Non-pigmented ciliary epithelial cell (primary cell): ENCODE measurements around a stretch of chr12.

DNA sequence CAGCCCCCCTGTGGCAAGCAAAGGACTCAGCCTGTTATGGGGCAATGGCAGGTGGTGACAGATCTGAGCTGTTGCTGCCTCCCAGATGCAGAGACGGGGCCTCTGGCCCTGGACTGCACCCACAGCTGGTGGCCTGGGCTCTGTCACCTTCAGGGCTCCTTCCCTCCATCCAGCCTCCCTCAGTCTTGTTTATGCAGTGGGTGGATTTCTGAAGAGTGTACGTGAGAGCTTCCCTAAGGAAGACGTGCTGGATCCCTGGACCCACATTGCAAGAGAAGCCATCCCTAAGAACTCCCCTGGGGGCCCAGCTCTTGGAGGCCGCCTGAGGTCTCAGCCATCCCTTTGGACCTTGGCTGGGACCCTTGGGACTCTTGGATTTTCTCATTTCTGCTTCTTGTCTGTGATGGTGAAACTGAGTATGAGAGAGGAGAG, 5.2 kb downstream of the RFLNA start:
- RRBS: no CpG with 5 or more reads among the region's 4 CpGs

DNA sequence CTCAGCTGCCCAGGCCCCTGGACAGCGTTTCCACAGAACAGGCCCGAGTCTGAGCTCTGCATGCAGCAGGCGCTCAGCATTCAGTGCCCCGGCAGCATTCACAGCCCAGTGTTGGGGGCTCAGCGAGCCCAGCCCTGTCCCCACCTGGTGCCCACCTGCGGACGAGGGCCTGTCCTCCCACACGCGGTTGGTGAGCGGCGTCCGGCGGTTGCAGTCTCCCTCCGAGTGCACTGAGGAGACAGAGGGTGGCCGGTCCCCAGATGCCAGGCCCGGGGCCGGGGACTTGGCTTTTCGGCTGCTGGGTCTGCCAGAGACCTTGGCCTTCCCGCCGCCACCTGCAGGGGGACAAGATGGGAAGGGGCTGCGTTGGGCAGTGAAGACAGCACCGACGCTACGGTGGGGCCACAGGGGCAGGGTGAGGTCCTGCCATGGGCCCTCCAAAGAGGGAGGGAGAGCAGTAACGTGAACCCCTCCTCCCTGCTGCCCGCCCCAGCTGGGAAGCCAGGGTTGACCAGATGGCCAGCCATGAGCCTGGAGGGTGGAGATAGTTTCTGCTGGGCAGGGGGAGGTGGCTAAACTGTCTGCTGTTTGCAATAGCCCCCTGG, 31.2 kb downstream of the RFLNA start:
- RRBS: 49% methylated on average over 2 of the region's 26 CpGs

DNA sequence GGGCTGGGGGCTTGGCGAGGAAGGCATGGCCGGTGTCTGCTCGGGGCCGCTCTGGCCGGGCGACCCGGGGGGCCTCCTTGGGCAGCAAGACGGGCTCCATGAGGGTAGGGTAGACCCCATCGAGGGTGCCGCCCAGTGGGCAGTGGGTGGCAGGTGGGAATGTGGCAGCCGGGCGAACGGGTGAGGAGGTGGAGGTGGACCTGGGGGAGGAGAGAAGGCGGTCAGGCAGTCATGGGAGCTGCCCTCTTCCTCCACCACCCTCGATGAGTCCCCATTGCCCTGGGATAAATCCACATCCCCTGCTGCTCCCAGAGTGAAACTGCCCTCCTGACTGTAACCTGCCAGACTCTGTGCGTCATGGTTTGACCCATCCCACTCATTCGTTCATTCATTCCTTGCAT, 42.1 kb downstream of the RFLNA start:
- RRBS: 95% methylated on average over 1 of the region's 17 CpGs

GRCh38 chr12:124388450-124389186, 93.7 kb downstream of the RFLNA start:
- RRBS: 2% methylated on average over 11 of the region's 48 CpGs

DNA sequence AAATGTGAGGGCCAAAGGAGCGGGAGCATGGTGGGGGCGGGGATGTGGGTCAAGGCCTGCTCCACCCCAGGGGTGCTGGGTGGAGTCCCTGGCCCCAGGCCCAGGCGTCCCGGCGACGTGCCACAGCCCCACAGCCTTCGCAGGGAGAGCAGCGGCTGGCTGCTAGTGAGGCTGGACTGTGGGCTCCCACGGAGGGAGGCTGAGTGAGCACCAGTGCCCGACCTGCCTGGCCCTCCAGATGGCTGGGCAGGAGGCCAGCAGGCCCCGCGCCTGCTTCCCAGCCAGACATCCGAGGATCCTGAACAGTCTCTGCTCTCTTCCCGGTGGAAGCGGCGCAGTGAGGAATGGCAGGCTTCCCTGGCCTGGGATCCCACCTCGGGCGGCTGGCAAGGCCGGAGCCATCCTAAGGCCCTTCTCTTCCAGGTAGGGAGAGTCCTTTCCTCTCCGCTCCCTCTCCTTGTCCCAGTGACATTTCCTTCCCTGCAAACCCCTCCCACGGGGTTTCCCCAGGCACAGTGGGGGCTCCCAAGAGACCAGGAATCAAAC, 128.4 kb downstream of the RFLNA start:
- RRBS: 11% methylated on average over 6 of the region's 21 CpGs

DNA sequence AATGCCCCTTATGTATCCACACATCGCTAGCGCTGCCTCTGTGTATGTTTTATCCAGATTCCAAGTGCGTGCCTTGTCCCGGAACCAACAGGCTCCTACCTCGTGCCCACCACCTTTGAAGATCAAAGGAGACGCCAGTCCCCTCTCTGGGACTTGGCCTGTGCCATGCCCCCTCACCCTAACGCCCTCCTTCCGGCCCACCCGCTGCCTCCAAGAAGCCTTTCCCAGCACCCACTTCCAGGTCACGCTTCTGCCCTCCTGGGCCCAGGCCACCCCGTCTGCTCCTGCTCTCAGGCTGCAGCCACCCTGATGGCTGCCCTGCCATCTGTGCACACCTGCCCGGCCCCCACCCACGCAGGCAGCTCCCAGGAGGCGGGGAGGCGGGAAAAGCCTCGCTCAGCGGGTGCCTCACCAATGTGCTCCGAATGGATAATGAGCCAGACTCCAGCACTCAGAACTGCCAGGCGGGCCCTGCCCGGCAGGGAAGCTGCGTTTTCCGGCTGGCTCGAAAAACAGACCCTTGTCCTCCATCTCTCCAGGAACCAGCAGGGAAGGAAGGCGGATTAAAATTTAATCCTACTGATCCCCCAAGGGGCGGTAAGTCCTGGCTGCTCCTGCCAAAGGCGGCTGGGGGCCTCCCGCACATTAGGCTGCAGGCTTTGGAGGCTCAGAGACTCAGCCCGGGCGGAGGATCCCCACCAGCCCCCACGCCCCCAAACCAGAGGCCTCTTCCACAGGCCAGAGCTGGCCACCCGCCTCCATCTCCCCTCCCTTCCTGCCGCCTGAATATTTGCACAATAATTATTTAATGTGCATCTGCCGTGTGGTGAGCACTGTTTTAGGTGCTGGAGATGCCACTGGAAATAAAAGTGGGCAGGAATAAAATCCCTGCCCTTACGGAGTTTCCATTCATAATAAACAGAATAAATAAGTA, 104.0 kb downstream of the NCOR2 start:
- RRBS: no CpG with 5 or more reads among the region's 34 CpGs

DNA sequence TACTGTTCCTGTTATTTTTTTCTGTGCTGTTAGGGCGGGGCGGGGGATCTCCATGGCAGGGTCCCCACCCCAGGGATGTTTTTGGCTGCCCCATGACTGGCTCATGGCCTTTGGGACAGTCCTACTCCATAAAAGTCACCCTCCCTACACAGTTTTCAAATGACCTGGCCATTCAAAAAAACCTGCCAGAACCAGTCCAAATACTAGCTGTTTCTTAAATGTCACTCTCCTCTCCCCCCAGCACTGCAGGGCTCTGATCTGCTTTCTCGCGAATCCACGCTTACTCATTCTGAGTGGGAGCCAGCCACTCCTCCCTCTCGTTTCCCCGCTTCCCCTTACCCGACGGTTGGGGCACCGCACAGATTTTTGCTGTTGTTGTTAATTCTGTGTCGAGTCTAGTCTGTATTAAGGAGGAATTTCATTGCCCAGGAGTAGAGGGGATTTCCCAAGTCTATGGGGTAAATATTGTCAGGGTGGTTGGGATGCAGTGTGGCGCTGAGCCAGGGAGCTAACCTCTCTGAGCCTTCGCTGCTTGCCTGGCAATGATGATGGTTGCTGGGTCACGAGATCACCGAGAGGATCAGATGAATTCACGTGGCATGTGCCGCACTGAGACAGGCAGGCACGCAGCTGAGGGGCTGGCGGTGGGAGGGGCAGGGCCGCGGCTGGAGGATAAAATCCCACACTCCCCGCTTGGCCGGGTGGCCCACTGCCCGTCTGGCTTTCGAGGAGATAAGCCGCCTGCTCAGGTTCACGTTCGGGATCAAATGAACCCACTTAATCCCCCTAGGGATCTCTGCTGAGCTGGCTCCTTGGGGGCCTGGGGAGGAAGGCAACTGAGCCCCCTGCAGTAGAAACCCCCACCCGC, 18.5 kb downstream of the NCOR2 start:
- RRBS: no CpG with 5 or more reads among the region's 29 CpGs

DNA sequence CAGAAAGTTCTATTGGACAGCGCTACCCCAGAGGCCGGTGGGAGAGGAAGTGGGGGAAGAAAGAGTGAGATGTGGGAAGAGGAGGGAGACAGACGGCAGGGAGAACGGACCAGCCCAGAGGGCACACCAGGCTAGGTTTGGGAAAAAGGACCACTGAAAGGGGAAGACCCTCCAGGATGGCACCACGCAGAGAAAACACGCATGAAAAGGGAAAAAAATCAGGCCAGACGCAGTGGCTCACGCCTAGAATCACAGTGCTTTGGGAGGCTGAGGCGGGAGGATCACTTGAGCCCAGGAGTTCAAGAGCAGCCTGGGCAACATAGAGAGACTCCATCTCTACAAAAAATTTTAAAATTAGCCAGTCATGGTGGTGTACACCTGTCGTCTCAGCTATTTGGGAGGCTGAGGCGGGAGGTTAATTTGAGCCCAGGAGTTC, 5.9 kb downstream of the NCOR2 start:
- RRBS: no CpG with 5 or more reads among the region's 11 CpGs

DNA sequence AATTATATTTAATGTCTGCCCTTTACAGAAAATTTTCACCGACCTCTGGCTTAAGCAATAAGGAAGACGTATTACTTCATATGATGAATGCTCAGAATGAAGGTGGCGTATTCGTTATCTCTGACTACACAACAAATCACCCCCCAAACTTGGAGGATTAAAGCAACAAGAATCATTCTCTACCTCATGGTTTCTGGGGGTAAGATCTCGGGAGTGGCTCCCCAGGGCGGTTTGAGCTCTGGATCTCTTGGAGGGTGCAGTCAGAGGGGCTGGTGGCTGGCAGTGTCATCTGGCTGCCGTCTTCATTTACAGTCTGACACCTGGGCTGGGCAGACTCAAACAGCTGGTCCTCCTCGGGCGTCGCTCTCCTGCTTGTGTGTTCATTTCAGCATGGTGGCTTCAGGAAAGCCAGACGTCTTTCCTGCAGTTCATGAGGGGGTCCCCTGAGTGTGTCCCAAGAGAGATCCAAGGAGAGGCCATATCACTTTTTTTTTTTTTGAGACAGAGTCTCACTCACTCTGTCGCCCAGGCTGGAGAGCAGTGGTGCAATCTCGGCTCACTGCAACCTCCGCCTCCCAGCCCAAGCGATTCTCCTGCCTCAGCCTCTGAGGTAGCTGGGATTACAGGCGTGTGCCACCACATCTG, 66.5 kb upstream of the NCOR2 start:
- RRBS: no CpG with 5 or more reads among the region's 16 CpGs

DNA sequence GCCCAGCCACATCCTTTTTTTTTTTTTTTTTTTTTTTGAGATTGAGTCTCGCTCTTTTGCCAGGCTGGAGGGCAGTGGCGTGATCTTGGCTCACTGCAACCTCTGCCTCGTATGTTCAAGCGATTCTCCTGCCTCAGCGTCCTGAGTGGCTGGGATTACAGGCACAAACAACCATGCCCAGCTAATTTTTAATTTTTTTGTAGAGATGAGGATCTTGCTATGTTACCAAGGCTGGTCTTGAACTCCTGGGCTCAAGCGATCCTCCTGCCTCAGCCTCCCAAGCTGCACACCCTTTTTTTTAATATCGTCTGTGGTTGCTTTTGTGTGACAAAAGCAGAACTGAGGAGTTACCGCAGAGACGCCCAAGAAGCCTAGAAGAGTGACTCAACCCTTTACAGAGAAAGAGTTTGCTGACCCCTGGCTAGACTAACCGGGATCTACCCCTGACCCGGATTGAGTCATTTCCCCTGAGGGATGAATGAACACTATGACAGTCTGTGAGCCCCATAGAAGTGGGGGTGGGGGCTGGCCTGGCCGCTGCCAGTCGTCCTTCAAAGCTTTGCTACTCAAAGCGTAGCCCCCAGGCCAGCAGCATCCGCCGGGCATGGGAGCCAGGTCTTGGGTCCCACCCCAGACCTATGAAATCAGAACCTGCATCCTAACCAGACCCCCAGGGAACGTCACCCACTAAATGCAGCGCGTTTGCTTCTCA, 113.9 kb upstream of the NCOR2 start:
- RRBS: no CpG with 5 or more reads among the region's 19 CpGs

DNA sequence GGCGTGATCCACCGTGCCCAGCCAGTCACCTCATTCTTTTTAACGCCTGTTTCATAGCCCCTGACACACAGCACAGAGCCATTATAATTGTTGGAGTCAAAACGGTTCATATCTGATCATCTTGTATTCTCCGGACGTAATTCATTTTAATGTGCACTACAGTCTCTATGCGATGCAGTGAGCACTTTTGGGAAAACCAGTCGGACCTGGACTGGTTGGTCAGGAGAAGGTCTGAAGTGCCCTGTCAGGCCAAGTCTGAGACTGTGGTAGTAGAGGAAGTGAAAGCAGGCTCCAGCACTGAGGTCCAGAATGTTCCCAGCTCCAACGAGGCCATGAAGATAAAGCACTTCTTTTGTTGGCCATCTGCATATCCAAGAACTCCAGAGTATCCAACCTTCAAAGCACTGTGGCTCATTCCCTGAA, 117.1 kb upstream of the NCOR2 start:
- RRBS: no CpG with 5 or more reads among the region's 9 CpGs

- RRBS: no CpG with 5 or more reads among the region's 13 CpGs
These were observed 133.6 kb upstream of the NCOR2 start for GRCh38 chr12:124700919-124701563.

- RRBS: 49% methylated on average over 4 of the region's 13 CpGs
These were observed 129.1 kb downstream of the SCARB1 start for GRCh38 chr12:124734476-124735034.

- RRBS: no CpG with 5 or more reads among the region's 12 CpGs
These were observed 123.0 kb downstream of the SCARB1 start for GRCh38 chr12:124740577-124741160.

DNA sequence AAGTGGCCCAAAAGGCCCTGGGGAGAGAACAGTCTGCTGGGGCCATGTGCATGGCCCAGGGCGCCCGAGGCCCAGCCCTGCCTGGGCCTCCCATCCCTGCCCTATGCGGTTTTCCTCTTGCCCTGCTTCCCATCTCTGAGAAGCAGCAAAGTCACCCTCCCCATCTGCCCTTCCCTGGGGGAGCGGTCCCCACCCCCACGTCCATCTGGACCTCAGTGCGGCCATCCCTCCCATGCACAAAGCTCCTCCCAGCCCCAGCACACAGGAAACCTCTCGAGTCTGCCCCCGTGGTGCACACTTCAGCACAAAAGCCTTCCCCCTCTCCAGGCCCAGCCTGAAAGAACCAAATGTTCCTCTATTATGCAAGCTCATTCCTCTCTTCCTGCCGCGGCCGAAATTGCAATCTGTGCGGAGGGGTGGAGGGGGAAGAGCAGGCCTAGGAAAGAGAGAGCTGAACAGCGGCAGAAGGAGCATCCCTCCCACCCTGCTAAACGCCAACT, 108.5 kb downstream of the SCARB1 start:
- RRBS: no CpG with 5 or more reads among the region's 14 CpGs

- RRBS: no CpG with 5 or more reads among the region's 26 CpGs
These were observed 1.3 kb downstream of the UBC start for GRCh38 chr12:124912909-124913868.

DNA sequence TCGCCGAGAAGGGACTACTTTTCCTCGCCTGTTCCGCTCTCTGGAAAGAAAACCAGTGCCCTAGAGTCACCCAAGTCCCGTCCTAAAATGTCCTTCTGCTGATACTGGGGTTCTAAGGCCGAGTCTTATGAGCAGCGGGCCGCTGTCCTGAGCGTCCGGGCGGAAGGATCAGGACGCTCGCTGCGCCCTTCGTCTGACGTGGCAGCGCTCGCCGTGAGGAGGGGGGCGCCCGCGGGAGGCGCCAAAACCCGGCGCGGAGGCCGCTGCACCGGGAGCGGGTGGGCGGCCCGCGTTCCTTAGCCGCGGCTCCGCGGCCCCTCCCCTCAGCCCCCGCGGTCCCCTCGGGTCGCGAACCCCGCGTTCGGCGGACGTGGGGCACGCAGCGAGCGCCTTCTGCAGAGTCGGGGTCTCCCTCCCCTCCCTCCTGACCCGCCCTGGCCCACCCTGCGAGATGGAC, 301 bp upstream of the UBC start:
- RRBS: 3% methylated on average over 11 of the region's 52 CpGs

GRCh38 chr12:124915573-124916194, 1.2 kb upstream of the UBC start:
- RRBS: no CpG with 5 or more reads among the region's 6 CpGs

- RRBS: no CpG with 5 or more reads among the region's 8 CpGs
These were observed 9.8 kb upstream of the UBC start for GRCh38 chr12:124924105-124924775.

GRCh38 chr12:124979885-124980416, 9.0 kb downstream of the DHX37 start:
- RRBS: no CpG with 5 or more reads among the region's 18 CpGs